ENCODE data around the gene NYNRIN.

- PRO-cap, 4 experiments, result peak in 1 of 4 experiments; most common plus-strand start chr14:23612363 (in 1); most common minus-strand start chr14:23612181 (in 1)
- RAMPAGE, long total RNA, 2 experiments, result no peak in any of the 2 experiments
These were observed 24.0 kb upstream of the DHRS2 start for GRCh38 chr14:23612061-23612676.

DNA sequence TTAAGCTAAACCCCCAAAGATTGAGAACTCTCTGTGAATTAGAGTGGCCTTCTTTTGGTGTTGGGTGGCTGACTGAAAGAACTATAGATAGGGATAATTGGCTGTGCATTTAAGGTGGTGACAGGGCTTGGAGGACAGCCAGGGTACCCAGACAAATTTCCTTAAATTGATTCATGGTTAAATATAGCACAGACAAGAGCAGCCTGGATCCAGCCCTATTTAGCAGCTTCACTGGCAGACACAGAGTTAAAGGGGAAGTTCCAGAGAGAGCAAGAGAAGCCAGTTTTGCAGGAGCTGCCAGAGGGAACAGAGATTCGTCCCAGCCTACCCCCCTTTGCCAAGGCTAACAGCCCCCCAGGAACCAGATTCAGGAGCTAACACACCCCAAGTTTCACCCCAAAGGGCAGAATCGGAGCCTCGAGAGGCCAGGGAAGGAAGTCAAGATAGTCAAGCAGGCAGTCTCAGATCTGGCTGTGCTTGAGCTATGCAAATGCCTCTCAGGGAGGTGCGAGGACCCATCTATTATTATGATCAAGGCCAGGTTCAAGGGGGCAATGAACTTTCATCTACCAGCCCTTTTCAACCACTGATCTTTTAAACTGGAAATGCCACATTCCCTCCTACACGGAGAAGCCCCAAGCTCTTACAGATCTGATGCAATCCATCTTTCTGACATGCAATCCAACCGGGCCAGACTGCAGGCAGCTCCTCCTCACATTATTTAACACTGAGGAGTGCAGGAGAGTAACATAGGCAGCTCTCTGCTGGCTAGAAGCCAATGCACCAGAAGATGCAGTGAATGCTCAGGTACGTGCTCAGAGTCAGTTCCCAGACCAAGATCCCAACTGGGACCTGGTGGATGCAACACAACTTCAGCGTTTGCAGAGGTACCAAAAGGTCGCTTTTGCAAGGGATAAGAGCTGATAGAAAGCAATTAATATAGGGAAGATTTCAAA lies 58.2 kb downstream of the DHRS2 start:
- PRO-cap, 4 experiments, result no peak in any of the 4 experiments
- RAMPAGE, long total RNA, 2 experiments, result no peak in any of the 2 experiments

GRCh38 chr14:23951559-23952238 lies 1.9 kb upstream of the DHRS4 start:
- PRO-cap, 4 experiments, result peak in 2 of 4 experiments; most common plus-strand start chr14:23952030 (in 2); most common minus-strand start chr14:23951990 (in 1)
- RAMPAGE, long total RNA, 2 experiments, result no peak in any of the 2 experiments

- PRO-cap, 4 experiments, result no peak in any of the 4 experiments
- RAMPAGE, long total RNA, 2 experiments, result no peak in any of the 2 experiments
These were observed 5.1 kb downstream of the PCK2 start for GRCh38 chr14:24098849-24099881.

GRCh38 chr14:24136316-24136669 lies 299 bp downstream of the PSME1 start:
- PRO-cap, 4 experiments, result peak in 1 of 4 experiments; most common minus-strand start chr14:24136518 (in 1)
- RAMPAGE, long total RNA, 2 experiments, result no peak in any of the 2 experiments

DNA sequence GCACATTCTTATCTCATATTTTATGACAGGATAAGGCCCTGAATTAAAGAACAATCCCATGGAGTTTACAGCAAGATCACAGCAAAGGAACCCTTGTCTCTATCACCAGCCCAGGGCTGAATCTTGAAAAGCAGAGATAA lies 605 bp upstream of the EMC9 start:
- PRO-cap, 4 experiments, result no peak in any of the 4 experiments
- RAMPAGE, long total RNA, 2 experiments, result no peak in any of the 2 experiments

DNA sequence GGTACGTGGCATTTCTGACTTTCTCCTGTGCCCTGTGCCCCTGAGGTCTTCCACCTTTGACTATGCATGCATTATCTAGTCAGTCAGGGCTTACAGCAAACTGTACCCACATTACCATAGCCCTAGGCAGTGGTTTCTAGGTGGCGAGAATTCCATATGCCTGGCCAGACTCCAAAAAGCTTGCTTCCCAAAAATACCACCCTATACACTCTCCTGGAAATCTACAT lies 3.0 kb downstream of the IRF9 start:
- PRO-cap, 4 experiments, result no peak in any of the 4 experiments
- RAMPAGE, long total RNA, 2 experiments, result no peak in any of the 2 experiments

DNA sequence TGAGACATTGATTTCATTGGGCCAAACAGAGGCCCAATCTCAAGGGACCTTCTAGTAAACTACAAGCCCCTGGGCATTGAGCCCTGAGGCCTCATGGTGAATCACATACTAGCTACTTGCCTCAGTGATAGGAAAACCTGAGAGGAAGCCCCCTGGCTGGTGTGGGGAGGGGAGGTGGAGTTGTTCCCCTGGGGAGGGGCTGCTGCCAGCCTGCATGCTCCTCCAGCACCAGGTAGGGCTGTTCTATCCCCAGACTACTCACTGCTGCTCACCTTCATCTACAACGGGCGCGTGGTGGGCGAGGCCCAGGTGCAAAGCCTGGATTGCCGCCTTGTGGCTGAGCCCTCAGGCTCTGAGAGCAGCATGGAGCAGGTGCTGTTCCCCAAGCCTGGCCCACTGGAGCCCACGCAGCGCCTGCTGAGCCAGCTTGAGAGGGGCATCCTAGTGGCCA lies 3.3 kb downstream of the IRF9 start:
- PRO-cap, 4 experiments, result no peak in any of the 4 experiments
- RAMPAGE, long total RNA, 2 experiments, result no peak in any of the 2 experiments

DNA sequence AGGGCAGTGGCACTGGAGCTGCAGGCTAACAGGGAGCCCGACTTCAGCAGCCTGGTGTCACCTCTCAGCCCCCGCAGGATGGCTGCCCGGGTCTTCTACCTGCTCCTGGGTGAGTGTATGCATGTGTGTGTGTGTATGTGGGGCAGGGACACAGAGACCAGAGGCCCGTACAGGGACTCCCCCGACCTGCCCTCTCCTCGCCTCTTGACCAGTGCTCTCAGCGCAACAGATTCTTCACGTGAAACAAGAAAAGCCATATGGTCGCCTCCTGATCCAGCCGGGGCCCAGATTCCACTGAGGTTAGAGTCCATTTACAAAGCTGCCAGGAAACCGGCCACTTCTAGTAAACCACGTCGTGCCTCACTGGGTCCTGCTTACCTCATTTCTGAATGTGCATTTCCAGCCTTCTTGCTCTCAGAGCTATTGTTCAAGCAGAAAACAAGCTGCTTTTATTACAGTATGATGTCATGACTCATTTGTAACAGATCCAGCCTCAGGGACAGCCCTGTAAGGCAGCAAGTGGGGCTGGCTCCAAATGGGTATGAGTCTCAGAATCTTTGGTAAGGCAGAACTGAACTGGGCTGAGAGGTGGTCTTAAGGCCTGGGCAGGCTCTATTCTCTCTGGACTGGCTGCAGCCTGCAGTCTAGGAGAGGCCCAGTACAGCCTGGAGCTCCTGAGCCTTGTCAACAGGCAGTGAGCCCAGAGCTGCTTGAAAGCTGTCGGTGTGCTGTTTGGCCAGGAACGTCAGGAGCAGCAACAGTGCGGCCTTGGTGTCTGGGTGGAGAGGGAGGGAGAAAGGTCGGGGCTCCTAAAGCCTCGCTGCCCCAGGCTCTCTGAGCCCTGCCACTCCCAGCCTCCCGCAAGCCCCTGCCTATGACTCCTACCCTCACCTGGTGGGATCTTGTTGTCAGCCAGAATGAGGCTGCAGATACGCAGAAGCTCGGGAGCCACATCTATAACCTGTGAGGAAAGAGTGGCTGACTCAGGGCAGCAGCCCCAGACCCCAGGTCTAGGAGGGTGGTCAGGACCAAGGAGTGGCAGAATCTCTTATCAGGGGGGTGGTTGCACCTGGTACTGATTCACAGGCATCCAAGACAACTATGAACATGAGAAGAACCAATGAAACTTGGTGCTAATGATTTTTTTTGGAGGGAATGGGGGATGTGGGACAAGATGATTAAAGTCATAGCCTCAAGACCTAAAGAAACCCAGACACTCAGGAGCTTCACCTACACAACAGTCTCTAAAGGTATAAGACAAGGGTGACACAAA lies 8.4 kb downstream of the REC8 start:
- PRO-cap, 4 experiments, result peak in 3 of 4 experiments; most common plus-strand start position 484 of the sequence (in 3); most common minus-strand start position 193 of the sequence (in 1)
- RAMPAGE, long total RNA, 2 experiments, result no peak in any of the 2 experiments

DNA sequence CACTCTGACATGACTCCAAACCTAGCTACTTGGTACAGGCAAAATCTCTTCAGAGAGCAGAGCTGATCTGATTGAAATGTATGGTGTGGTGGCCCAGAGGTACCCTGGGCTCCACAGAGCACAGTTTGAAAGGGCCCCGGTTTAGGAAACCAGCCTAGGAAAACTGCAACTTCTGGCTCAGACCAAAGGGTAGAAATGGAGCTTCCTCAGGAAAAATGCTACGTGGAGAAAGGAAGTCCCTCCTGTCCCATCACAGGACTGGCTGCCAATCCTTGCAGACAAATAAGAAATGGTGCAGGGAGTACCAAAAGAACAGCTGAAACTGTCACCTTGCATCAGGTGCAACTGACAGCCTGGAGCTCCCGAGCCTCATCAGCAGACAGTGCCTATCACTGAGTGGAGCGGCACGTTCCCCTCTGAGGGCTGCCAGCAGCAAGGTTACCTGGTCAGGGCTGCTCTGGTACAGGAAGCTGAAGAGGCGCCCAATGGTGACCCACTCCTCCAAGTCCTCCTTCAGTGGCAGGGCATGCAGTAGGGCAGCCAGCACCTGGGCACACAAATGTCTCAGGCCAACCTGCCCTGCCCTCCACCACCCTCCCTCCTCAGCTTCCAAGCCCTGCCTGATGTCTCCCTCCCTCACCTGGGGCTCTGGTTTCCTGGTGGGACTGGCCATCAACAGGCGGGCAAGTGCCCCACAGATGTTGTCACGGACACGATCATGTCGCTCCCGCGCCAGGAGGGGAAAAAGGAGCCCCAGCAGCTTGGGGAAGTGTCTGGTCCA lies 7.4 kb downstream of the IPO4 start:
- PRO-cap, 4 experiments, result no peak in any of the 4 experiments
- RAMPAGE, long total RNA, 2 experiments, result no peak in any of the 2 experiments

- PRO-cap, 4 experiments, result peak in 4 of 4 experiments; most common plus-strand start chr14:24188412 (in 2); most common minus-strand start chr14:24188259 (in 1)
- RAMPAGE, long total RNA, 2 experiments, result no peak in any of the 2 experiments
These were observed 603 bp downstream of the IPO4 start for GRCh38 chr14:24187949-24188477.

- PRO-cap, 4 experiments, result no peak in any of the 4 experiments
- RAMPAGE, long total RNA, 2 experiments, result no peak in any of the 2 experiments
These were observed 306 bp downstream of the NEDD8 start for GRCh38 chr14:24231873-24232248.

- PRO-cap, 4 experiments, result peak in 1 of 4 experiments; most common plus-strand start chr14:24271299 (in 1)
- RAMPAGE, long total RNA, 2 experiments, result start-site peak on the plus strand in 2 of 2 experiments, at chr14:24271201-24271222 at its widest, 49 to 54 reads per replicate
These were observed 556 bp downstream of the RABGGTA start for GRCh38 chr14:24270679-24271403.

GRCh38 chr14:24312162-24312574 lies 866 bp downstream of the LTB4R start:
- PRO-cap, 4 experiments, result peak in 1 of 4 experiments; most common minus-strand start chr14:24312304 (in 1)
- RAMPAGE, long total RNA, 2 experiments, result no peak in any of the 2 experiments

DNA sequence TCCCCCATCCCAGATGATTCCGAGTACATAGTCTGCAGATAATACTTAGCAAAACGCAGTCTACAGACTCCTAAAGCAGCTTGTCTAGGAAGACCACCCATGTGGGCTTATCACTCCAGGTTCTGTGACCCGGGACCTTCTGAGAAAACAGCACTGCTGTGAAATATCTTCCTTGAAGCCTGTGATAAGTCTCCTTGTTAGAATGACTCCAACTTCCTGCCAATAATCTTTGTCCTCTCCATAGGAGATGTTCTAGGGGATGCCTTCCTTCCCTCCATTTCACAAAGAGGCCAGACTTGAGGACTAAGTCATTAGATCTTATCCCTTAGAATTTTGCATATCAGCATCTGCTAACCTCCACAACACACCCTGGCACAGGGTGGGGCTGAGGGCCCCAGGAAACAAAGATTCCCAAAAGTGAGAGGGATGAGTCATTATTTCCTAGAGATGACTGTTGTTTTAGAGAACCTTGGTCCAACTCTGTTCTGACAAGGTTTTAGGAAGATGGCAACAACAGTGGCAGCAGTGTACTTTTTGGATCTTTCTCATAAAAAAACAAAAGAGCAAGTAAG lies 5.9 kb downstream of the LTB4R start:
- PRO-cap, 4 experiments, result no peak in any of the 4 experiments
- RAMPAGE, long total RNA, 2 experiments, result no peak in any of the 2 experiments

- PRO-cap, 4 experiments, result no peak in any of the 4 experiments
- RAMPAGE, long total RNA, 2 experiments, result no peak in any of the 2 experiments
These were observed 1.1 kb downstream of the RIPK3 start for GRCh38 chr14:24338678-24339084.

GRCh38 chr14:24389166-24389662 lies 9.6 kb upstream of the NYNRIN start:
- PRO-cap, 4 experiments, result no peak in any of the 4 experiments
- RAMPAGE, long total RNA, 2 experiments, result no peak in any of the 2 experiments

GRCh38 chr14:24398136-24399441 lies at the start of gene NYNRIN:
Gene NYNRIN (plus strand): TSS chr14:24399003.
- PRO-cap, 4 experiments, result peak in 4 of 4 experiments; most common plus-strand start chr14:24399060 (in 4); most common minus-strand start chr14:24399035 (in 2)
- RAMPAGE, long total RNA, 2 experiments, result start-site peak on the plus strand in 1 of 2 experiments, at chr14:24398877-24399352 at its widest, 6 to 29 reads per replicate

- PRO-cap, 4 experiments, result no peak in any of the 4 experiments
- RAMPAGE, long total RNA, 2 experiments, result no peak in any of the 2 experiments
These were observed 3.0 kb downstream of the KHNYN start for GRCh38 chr14:24432405-24433581.

GRCh38 chr14:24458592-24458911 lies 16.0 kb upstream of the SDR39U1 start:
- PRO-cap, 4 experiments, result no peak in any of the 4 experiments
- RAMPAGE, long total RNA, 2 experiments, result no peak in any of the 2 experiments